Measurements from ENCODE around the gene SPCS3.

GRCh38 chr4:173525192-173525745 is 4.8 kb downstream of the HAND2 start:
- RAMPAGE, long total RNA = no peak
- RRBS = no CpG with 5 or more reads among the region's 31 CpGs
PRO-cap:
- standard = no peak
- CoPRO, capped RNA only, 2 experiments = no peak in any of the 2 experiments
- CoPRO, capped and uncapped RNA, 2 experiments = no peak in any of the 2 experiments
- CoPRO, uncapped RNA only, 2 experiments = no peak in any of the 2 experiments
CAGE:
- cytosol, long polyA plus RNA = no peak
- long polyA plus RNA = no peak
- nucleolus, long total RNA = no peak
- nucleus, long polyA plus RNA = no peak

DNA sequence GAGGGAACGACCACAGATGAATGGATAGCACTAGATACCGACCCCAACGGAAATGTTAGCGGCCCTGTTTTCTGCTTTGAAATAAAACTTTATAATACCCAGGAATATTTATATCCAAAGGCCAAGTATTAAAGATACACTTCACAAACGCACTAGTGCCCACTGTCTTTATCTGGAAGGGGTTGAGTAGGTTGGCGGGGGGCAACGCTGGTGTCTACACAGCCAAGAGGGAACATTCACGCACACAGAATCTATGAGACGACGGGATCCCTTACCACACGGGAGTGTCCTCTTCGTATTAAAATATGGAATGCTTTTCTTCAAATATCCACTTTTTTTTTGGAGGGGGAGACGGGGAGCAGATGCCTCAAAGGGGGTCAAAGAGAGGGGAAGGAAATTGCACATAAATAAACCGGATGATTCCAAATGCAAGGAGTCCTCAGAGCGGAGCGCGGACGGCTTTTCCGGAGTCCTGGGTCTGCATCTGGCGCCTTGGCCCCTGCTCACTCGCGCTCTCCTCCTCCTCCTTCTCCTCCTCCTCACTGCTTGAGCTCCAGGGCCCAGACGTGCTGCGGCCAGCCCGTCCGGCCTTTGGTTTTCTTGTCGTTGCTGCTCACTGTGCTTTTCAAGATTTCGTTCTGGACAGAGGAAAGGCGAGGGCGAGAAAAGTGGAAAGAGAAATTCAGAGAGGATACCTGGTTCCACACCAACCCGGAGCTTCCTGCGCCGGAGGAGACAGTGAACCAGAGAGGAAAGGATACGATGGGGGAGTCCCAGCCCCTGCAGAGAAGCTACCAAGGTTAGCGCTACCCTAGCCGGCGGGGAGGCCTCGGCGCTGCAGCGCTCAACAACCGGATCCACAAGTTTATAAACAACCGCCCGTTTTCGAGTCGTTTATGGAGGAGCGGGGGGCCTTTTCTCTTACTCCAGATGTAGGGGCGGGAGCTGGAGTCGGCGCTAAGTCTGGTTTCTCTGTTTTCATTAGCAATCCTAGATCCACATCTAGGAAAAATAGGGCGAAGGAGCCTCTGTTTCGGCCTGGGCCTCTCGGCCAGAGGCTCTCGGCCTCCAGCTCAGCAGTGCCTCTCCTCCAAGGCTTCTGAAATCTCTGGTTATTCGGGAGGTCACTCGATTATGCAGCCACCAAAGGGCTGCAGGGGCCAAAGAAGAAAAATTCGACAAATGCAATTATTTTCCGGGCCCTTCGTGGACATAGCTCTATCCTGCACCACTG is 2.9 kb downstream of the HAND2 start:
- RAMPAGE, long total RNA = no peak
- RRBS = 62% methylated on average over 10 of the region's 58 CpGs
PRO-cap:
- standard = bidirectional peak, plus-strand start at position 539 of the sequence, minus-strand start at position 486 of the sequence
- CoPRO, capped RNA only, 2 experiments = peak in 1 of 2 experiments; most common plus-strand start position 542 of the sequence (in 1); most common minus-strand start position 486 of the sequence (in 1)
- CoPRO, capped and uncapped RNA, 2 experiments = no peak in any of the 2 experiments
- CoPRO, uncapped RNA only, 2 experiments = no peak in any of the 2 experiments
CAGE:
- cytosol, long polyA plus RNA = no peak
- long polyA plus RNA = no peak
- nucleolus, long total RNA = no peak
- nucleus, long polyA plus RNA = no peak

- RAMPAGE, long total RNA = no peak
- RRBS = no CpG with 5 or more reads among the region's 11 CpGs
PRO-cap:
- standard = no peak
- CoPRO, capped RNA only, 2 experiments = no peak in any of the 2 experiments
- CoPRO, capped and uncapped RNA, 2 experiments = no peak in any of the 2 experiments
- CoPRO, uncapped RNA only, 2 experiments = no peak in any of the 2 experiments
CAGE:
- cytosol, long polyA plus RNA = no peak
- long polyA plus RNA = no peak
- nucleolus, long total RNA = no peak
- nucleus, long polyA plus RNA = no peak
Measured at GRCh38 chr4:173536720-173537176, 6.7 kb upstream of the HAND2 start.

DNA sequence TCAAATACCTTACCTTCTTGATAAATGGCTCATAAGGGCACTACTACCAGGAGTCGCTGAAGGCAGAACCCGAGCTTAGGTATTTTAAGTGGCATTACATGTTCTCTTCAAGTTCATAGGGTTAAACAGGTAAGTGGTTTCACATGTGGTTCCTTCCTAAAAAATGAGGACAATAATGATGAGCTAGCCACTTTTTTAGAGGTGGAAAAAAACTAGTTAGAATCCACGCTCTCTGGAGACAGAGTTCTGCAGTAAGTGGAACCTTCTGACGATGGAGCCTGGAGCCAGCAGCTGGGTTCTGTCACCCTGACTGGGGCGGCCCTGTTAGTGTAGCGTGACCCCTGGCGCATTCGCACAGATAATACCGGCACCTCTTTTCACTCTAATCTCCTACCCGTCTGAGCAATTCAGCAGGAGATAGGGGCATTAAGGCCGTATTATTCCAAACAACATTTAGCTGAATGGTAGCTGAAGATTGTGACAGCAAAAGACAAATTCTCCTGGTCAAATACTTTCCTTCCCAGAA is 292.7 kb downstream of the FBXO8 start:
- RAMPAGE, long total RNA = no peak
- RRBS = no CpG with 5 or more reads among the region's 11 CpGs
PRO-cap:
- standard = no peak
- CoPRO, capped RNA only, 2 experiments = no peak in any of the 2 experiments
- CoPRO, capped and uncapped RNA, 2 experiments = no peak in any of the 2 experiments
- CoPRO, uncapped RNA only, 2 experiments = no peak in any of the 2 experiments
CAGE:
- cytosol, long polyA plus RNA = no peak
- long polyA plus RNA = no peak
- nucleolus, long total RNA = no peak
- nucleus, long polyA plus RNA = no peak

- RAMPAGE, long total RNA = no peak
- RRBS = no CpG with 5 or more reads among the region's 21 CpGs
PRO-cap:
- standard = no peak
- CoPRO, capped RNA only, 2 experiments = no peak in any of the 2 experiments
- CoPRO, capped and uncapped RNA, 2 experiments = no peak in any of the 2 experiments
- CoPRO, uncapped RNA only, 2 experiments = no peak in any of the 2 experiments
CAGE:
- cytosol, long polyA plus RNA = no peak
- long polyA plus RNA = no peak
- nucleolus, long total RNA = no peak
- nucleus, long polyA plus RNA = no peak
Measured at GRCh38 chr4:174119826-174120844, 163.3 kb downstream of the FBXO8 start.

GRCh38 chr4:174521587-174521884 is 752 bp downstream of the HPGD start:
- RAMPAGE, long total RNA = no peak
- RRBS = no CpG with 5 or more reads among the region's 6 CpGs
PRO-cap:
- standard = no peak
- CoPRO, capped RNA only, 2 experiments = no peak in any of the 2 experiments
- CoPRO, capped and uncapped RNA, 2 experiments = no peak in any of the 2 experiments
- CoPRO, uncapped RNA only, 2 experiments = no peak in any of the 2 experiments
CAGE:
- cytosol, long polyA plus RNA = no peak
- long polyA plus RNA = no peak
- nucleolus, long total RNA = no peak
- nucleus, long polyA plus RNA = no peak

DNA sequence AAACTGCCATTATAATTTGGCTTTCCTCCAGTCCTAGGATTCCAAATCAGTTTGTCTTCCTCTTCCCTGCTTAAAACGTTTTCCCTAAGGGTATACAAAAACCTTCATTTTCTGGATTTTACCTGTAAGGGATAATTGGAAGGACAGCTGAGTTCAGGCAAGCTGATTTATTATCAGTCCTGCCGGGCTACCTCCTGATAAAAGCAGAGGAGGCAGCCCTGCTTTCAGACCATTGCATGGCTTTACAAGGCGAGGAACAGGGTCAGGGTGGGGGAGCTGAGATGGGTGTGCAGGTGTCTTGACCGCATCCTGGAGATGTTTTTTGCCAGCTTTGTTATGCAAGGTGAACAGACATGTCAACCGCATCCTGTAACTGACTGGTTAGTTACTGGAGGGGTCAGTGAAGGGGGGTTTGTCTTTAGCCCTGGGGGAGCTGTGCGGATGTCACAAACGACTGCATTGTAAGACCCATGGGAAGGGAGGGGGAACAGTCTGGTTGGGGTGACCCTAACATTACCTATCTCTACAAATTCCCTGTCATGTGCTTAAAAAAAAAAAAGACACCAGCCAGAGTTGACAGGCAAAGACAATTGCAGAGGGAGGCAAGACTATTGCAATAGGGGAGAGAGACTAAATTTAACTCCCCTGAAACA is 10.0 kb downstream of the ADAM29 start:
- RAMPAGE, long total RNA = no peak
- RRBS = no CpG with 5 or more reads among the region's 7 CpGs
PRO-cap:
- standard = no peak
- CoPRO, capped RNA only, 2 experiments = no peak in any of the 2 experiments
- CoPRO, capped and uncapped RNA, 2 experiments = no peak in any of the 2 experiments
- CoPRO, uncapped RNA only, 2 experiments = no peak in any of the 2 experiments
CAGE:
- cytosol, long polyA plus RNA = no peak
- long polyA plus RNA = no peak
- nucleolus, long total RNA = no peak
- nucleus, long polyA plus RNA = no peak

GRCh38 chr4:175776238-175776796 is 35.7 kb downstream of the GPM6A start:
- RAMPAGE, long total RNA = no peak
- RRBS = no CpG with 5 or more reads among the region's 9 CpGs
PRO-cap:
- standard = no peak
- CoPRO, capped RNA only, 2 experiments = no peak in any of the 2 experiments
- CoPRO, capped and uncapped RNA, 2 experiments = no peak in any of the 2 experiments
- CoPRO, uncapped RNA only, 2 experiments = no peak in any of the 2 experiments
CAGE:
- cytosol, long polyA plus RNA = no peak
- long polyA plus RNA = no peak
- nucleolus, long total RNA = no peak
- nucleus, long polyA plus RNA = no peak

DNA sequence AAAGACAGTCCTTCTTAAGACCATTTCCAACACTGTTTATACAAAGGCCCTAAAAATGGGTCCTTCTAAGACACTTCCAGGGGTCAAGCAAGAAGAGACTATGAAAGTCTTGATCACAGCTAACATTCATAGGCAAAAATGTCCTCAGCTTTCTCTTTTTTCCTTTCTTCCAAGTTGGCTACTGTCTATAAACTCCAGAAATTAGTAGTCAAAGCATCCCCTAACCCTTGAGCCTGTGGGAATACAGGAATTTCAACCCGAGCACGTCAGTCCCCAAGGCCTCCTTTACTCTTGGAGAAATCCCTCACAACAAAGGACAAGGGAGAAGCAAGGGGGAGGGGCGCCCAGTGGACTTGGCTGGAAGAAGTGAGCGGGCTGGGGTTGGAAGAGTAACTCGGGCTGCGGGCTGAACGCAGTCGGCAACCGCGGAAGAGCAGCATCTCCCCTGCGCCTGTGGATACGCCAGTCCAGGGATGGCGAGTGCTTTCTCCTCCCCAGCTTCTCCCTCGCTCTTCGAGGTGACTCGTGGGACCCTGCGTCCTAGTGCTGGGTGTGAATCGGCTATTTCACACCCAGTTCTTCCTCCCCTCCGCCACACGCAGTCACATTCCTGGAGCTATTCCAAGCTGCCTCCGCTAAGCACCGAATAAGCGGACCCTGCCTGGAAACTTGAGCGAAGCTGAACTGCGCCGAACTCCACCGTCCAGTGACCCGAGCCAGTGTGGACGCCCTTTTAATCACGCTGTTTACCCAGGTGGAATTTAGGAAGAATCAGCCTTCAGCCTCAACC is 64.5 kb upstream of the WDR17 start:
- RAMPAGE, long total RNA = no peak
- RRBS = no CpG with 5 or more reads among the region's 30 CpGs
PRO-cap:
- standard = no peak
- CoPRO, capped RNA only, 2 experiments = no peak in any of the 2 experiments
- CoPRO, capped and uncapped RNA, 2 experiments = no peak in any of the 2 experiments
- CoPRO, uncapped RNA only, 2 experiments = no peak in any of the 2 experiments
CAGE:
- cytosol, long polyA plus RNA = no peak
- long polyA plus RNA = no peak
- nucleolus, long total RNA = no peak
- nucleus, long polyA plus RNA = no peak

DNA sequence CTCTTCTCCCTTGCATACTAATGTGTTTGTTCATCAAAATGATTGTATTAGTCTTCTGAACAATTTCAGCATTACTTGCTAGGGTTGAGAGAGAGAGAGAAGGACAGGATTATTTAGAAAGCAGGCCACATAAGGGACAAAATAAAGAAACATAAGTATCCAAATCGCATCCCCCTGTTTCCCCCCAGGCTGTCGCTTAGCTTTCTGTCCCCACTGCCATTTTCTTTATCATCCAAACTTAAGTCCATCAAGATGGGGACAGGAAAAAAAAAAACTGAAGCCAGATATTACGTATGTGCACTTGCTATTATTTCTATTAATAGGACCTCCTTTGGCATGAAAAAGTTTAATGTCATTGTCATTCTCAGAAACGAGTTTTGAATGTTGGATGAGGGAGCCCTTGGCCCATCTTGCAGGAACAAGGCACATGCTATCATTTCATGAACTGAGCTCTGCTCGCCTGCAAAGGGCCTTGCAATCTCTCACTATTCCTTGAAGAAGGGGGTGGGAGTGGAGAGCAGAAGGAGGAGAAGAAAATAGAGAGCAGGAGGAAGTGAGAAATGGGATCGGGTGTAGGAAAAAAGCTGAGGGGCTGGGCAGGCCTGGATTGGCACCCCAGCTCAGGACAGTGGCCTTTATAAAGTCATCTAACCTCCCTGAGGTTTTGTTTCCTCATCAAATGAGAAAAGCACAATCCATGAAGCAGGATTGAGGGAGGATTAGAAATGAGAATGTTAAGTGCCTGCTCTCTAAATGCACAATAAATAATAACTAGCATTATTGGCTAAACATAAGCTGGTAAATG is 34.2 kb upstream of the SPATA4 start:
- RAMPAGE, long total RNA = no peak
- RRBS = no CpG with 5 or more reads among the region's 6 CpGs
PRO-cap:
- standard = no peak
- CoPRO, capped RNA only, 2 experiments = no peak in any of the 2 experiments
- CoPRO, capped and uncapped RNA, 2 experiments = no peak in any of the 2 experiments
- CoPRO, uncapped RNA only, 2 experiments = no peak in any of the 2 experiments
CAGE:
- cytosol, long polyA plus RNA = no peak
- long polyA plus RNA = no peak
- nucleolus, long total RNA = no peak
- nucleus, long polyA plus RNA = no peak

DNA sequence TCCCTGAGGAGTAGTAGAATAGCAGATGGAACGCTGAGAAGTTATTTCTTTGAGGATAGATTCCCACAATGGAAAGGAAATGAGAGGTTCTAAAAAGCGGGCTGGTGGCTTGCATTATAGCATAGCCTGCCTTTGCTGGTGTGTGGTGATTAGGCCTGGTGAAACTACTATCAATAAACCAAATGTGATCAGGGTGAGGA is 23.4 kb upstream of the SPCS3 start:
- RAMPAGE, long total RNA = no peak
- RRBS = no CpG with 5 or more reads among the region's 2 CpGs
PRO-cap:
- standard = no peak
- CoPRO, capped RNA only, 2 experiments = no peak in any of the 2 experiments
- CoPRO, capped and uncapped RNA, 2 experiments = no peak in any of the 2 experiments
- CoPRO, uncapped RNA only, 2 experiments = no peak in any of the 2 experiments
CAGE:
- cytosol, long polyA plus RNA = no peak
- long polyA plus RNA = no peak
- nucleolus, long total RNA = no peak
- nucleus, long polyA plus RNA = no peak

DNA sequence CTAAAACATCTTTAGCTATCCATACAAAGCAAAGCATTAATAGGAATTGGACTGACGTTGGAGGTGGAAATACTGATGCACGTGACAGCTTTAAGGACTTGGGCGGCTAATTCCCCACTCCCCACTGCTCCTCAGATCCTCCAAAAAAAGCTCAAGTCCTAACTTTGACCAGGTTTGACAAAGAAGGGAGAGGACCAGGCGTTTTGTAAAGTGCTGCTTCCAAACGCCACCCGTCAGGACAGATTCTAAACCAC is 490 bp upstream of the SPCS3 start:
- RAMPAGE, long total RNA = no peak
- RRBS = no CpG with 5 or more reads among the region's 6 CpGs
PRO-cap:
- standard = no peak
- CoPRO, capped RNA only, 2 experiments = no peak in any of the 2 experiments
- CoPRO, capped and uncapped RNA, 2 experiments = no peak in any of the 2 experiments
- CoPRO, uncapped RNA only, 2 experiments = no peak in any of the 2 experiments
CAGE:
- cytosol, long polyA plus RNA = no peak
- long polyA plus RNA = no peak
- nucleolus, long total RNA = no peak
- nucleus, long polyA plus RNA = no peak

DNA sequence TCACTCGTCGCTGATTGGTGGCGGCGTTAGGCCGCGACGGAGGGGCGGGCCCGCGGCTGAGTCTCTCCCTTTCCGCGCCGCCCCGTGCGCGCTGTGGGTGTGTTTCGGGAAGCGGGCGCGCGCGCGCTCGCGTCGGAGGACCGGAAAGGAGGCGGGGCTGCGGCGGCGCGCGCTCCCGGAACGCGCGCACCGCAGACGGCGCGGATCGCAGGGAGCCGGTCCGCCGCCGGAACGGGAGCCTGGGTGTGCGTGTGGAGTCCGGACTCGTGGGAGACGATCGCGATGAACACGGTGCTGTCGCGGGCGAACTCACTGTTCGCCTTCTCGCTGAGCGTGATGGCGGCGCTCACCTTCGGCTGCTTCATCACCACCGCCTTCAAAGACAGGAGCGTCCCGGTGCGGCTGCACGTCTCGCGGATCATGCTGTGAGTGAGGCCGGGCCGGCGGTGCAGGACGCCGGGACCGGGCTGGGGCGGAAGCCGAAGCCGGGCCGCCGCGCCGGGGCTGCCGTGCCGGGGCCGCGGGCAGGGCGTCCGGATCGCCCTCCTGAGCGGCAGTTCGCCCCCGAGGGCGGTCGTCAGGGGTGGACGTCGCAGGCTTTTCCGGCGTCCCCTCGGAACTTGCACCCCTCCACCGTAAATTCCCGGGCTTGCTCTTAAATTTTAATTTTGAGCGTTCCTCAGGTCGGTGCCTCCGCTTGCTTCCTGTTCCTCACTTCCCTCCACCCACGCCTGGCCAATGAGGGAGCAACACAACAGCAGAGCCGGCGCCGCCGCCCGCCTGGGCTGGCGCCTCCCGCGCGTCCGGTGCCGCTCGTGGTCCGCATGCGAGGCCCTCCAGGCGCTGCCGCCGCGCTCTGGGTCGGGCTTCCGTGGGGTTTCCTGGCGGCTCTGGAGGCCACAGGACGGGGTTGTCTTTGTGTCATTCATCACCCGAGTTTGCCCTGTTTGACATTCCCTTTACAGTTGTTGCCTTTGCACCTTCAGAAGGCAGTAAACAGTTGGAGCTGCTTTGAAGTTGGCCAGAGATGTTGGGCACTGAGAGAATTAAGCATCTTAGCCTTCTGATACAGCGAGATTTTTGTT is at the start of gene SPCS3:
SPCS3 (plus strand) TSS at position 172 of the 1,085 bp plus-strand sequence.
- RAMPAGE, long total RNA = start-site peak on the plus strand centred at position 207 of the sequence, 84 bp wide, 1,816 and 1,343 reads in 2 replicates
- RRBS = 2% methylated on average over 43 of the region's 130 CpGs
PRO-cap:
- standard = bidirectional peak, plus-strand start at position 211 of the sequence, minus-strand start outside the sequence; bidirectional peak, plus-strand start at position 379 of the sequence, minus-strand start at position 431 of the sequence; bidirectional peak, plus-strand start at position 819 of the sequence, minus-strand start at position 733 of the sequence
- CoPRO, capped RNA only, 2 experiments = peak in 2 of 2 experiments; most common plus-strand start position 194 of the sequence (in 2)
- CoPRO, capped and uncapped RNA, 2 experiments = peak in 2 of 2 experiments; most common plus-strand start position 194 of the sequence (in 2); most common minus-strand start position 733 of the sequence (in 1)
- CoPRO, uncapped RNA only, 2 experiments = peak in 2 of 2 experiments; most common plus-strand start position 189 of the sequence (in 2); most common minus-strand start position 251 of the sequence (in 1)
CAGE:
- cytosol, long polyA plus RNA = start-site peak on the plus strand centred at position 266 of the sequence, 263 bp wide, 3,488 and 2,538 reads in 2 replicates
- long polyA plus RNA = start-site peak on the plus strand centred at position 268 of the sequence, 267 bp wide, 2,305 and 3,649 reads in 2 replicates; start-site peak on the minus strand centred at position 714 of the sequence, 39 bp wide, 15 and 10 reads in 2 replicates
- nucleolus, long total RNA = no peak
- nucleus, long polyA plus RNA = start-site peak on the plus strand centred at position 198 of the sequence, 127 bp wide, 738 and 541 reads in 2 replicates

DNA sequence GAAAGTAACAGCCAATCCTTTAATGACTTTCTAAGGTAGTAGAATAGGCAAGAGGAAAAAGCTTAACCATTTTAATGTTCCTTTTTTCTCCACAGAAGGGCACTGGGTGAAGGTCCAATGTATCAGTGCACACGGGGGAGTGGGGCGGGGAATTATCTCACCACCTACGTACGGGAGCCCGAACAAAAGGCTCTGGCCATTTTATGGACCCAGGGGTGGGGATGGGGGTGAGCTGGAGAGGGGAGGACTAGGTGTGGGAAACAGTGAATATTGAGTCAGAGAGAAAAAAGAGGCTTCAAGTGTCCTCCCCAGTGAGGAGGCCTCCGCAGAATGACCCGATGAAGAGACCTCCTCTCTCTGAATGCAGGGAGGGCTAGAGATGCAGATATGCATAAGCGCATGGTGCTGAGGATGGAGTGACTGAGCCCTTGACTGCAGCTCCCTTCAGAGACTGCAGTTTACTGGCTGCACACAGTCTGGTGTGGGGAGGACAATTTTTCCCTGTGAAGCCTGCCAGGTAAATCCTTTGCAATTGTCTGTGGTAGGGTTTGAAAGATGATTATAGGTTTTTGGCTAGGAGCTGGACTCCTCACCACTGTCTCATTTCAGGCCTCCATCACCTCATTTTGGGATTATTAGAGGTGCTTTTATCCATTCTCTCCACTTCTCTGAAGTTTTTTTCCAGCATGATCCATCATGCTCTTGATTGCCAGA is 61.0 kb downstream of the SPCS3 start:
- RAMPAGE, long total RNA = no peak
- RRBS = no CpG with 5 or more reads among the region's 8 CpGs
PRO-cap:
- standard = no peak
- CoPRO, capped RNA only, 2 experiments = no peak in any of the 2 experiments
- CoPRO, capped and uncapped RNA, 2 experiments = no peak in any of the 2 experiments
- CoPRO, uncapped RNA only, 2 experiments = no peak in any of the 2 experiments
CAGE:
- cytosol, long polyA plus RNA = no peak
- long polyA plus RNA = no peak
- nucleolus, long total RNA = no peak
- nucleus, long polyA plus RNA = no peak

GRCh38 chr4:176439436-176440105 is 119.8 kb downstream of the SPCS3 start:
- RAMPAGE, long total RNA = no peak
- RRBS = no CpG with 5 or more reads among the region's 5 CpGs
PRO-cap:
- standard = no peak
- CoPRO, capped RNA only, 2 experiments = no peak in any of the 2 experiments
- CoPRO, capped and uncapped RNA, 2 experiments = no peak in any of the 2 experiments
- CoPRO, uncapped RNA only, 2 experiments = no peak in any of the 2 experiments
CAGE:
- cytosol, long polyA plus RNA = no peak
- long polyA plus RNA = no peak
- nucleolus, long total RNA = no peak
- nucleus, long polyA plus RNA = no peak

DNA sequence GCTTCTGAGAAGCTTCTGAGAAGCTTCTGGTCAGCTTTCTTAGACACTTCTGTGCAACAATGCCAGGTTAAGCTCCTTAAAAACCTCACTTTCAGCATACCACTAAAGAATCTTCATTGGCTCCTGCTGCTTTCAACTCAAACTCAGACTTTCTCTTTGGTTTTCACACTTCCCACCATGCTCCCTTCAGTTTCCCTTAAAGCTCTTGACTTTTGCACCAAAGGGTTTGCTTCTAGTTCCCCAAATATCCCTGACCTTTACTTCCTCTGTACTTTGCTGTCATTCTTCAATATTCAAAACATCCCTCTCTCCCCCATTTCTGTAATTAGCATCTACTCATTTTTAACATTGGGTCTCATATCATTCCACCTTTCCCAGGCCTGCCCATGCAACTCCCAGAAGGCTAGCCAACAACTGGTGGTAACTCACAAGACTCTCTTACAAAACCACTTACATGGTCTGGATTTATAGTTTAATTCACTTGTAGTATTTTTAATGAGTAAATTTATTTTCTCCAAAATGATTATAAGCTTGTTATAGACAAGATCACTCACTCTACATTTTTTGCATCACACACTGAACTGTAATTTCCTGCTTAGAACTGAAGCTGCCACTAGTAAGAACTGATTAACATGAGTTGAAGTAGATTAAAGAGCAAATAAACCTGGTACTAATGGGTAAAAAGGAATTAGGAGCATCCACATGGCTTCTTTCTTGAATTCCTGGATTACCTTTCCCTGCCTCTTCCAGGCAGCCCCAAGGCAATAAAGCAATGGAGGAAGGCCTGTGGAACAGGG is 6.4 kb downstream of the VEGFC start:
- RAMPAGE, long total RNA = no peak
PRO-cap:
- standard = no peak
- CoPRO, capped RNA only, 2 experiments = no peak in any of the 2 experiments
- CoPRO, capped and uncapped RNA, 2 experiments = no peak in any of the 2 experiments
- CoPRO, uncapped RNA only, 2 experiments = no peak in any of the 2 experiments
CAGE:
- cytosol, long polyA plus RNA = no peak
- long polyA plus RNA = no peak
- nucleolus, long total RNA = no peak
- nucleus, long polyA plus RNA = no peak

GRCh38 chr4:177533374-177533756 is 91.1 kb upstream of the AGA start:
- RAMPAGE, long total RNA = no peak
PRO-cap:
- standard = no peak
- CoPRO, capped RNA only, 2 experiments = no peak in any of the 2 experiments
- CoPRO, capped and uncapped RNA, 2 experiments = no peak in any of the 2 experiments
- CoPRO, uncapped RNA only, 2 experiments = no peak in any of the 2 experiments
CAGE:
- cytosol, long polyA plus RNA = no peak
- long polyA plus RNA = no peak
- nucleolus, long total RNA = no peak
- nucleus, long polyA plus RNA = no peak

- RAMPAGE, long total RNA = no peak
- RRBS = no CpG with 5 or more reads among the region's 5 CpGs
PRO-cap:
- standard = no peak
- CoPRO, capped RNA only, 2 experiments = no peak in any of the 2 experiments
- CoPRO, capped and uncapped RNA, 2 experiments = no peak in any of the 2 experiments
- CoPRO, uncapped RNA only, 2 experiments = no peak in any of the 2 experiments
CAGE:
- cytosol, long polyA plus RNA = no peak
- long polyA plus RNA = no peak
- nucleolus, long total RNA = no peak
- nucleus, long polyA plus RNA = no peak
Measured at GRCh38 chr4:177606304-177606749, 164.1 kb upstream of the AGA start.

Data from K562 (cell line).